Cytotoxic T cell (primary cell): ENCODE measurements around a stretch of chr1.

GRCh38 chr1:77128962-77129181, 90.4 kb downstream of the PIGK start:
- PRO-cap, 2 experiments: no peak in any of the 2 experiments

DNA sequence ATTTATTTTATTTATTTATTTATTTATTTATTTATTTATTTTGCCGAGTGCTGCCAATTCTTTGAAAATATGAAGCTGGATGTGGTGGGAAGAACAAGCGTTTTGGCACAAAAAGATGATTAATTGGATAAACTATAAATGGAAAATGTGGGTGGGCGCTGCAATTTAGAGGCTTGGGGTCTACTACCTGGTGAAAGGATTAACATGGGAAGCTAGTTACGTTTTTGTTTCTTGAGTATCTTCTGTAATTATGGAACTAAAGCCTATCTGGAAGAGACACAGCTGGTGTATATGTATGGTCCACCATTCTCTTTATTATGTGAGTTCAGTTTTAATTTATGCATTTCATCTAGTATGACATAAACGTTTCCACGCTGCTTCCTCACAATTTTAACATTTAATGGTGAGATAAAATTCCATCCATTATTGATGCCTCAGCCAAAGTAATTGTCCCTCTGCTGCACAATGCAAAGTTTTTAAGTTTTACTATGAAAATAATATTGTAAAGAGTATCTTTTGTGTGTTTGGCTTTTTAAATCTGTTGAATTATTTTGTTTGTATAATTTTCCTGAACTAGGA, 573 bp upstream of the PIGK start:
- PRO-cap, 2 experiments: no peak in any of the 2 experiments

GRCh38 chr1:77282289-77283229, 740 bp downstream of the AK5 start:
- PRO-cap, 2 experiments: peak in 2 of 2 experiments; most common minus-strand start chr1:77282342 (in 2)

DNA sequence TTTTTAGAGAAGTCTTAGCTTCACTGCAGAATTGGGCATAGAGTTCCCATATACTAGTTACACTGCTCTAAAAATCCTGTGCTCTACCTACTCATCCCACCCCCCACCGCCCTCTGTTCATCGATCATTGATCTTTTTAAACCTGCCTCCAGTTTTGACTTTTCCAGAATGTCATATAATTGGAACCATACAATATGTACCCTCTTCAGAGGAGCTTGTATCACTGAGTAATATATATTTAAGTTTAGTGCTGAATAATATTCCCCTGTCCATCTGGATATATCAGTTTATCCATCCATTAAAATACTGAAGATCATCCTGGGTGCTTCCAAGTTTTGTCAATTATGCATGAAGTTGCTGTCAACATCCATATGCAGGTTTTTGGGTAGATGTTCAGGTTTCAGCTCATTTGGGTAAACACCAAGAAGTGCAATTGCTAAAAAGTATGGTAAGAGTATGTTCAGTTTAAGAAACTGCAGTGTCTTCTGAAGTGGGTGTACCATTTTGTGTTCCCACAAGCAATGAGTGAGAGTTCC, 124.6 kb downstream of the ZZZ3 start:
- PRO-cap, 2 experiments: no peak in any of the 2 experiments

DNA sequence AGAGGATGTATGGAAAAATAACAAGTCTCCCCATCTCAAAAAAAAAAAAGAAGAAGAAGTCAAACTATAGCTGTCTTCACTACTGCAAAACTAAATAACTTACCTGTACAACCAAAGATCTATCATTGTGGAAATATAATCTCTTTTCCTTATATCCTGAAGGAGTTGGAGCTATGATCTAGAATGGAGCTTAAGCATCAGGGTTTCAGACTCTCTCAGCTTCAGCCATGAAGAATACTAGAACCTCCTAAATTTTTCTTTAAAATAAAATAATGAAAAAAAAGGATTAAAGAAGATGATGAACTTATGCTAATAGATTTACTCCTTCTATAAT, 43.1 kb downstream of the ZZZ3 start:
- PRO-cap, 2 experiments: no peak in any of the 2 experiments

DNA sequence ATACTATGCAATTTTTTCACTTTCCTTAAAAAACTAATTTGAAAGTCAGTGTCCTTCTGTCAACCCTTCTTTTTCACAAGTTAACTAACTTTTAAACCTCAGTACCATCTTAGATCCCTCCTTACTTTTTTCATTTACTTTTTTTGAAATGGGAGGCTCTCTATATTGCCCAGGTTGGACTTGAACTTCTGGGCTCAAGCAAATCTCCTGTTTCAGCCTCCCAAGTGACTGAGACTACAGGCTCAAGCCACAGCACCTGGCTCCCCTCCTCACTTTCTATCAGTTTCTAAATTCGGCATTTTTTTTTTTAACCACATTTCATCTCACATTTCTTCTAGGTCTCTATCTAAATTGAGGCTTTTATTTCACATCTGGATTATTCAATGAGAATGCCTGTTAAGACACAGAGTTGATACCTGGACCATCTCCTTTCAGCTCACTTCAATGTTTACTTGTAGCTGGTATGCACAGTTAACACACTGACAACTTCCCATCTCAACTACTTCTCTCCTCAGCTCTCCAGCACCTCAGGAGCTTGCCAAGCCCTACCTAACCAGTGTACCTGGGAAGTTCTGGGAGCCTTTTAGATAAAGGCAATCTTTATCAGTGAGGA, 3.6 kb downstream of the USP33 start:
- PRO-cap, 2 experiments: no peak in any of the 2 experiments

GRCh38 chr1:77796418-77796845, 17.0 kb downstream of the MIGA1 start:
- PRO-cap, 2 experiments: no peak in any of the 2 experiments

DNA sequence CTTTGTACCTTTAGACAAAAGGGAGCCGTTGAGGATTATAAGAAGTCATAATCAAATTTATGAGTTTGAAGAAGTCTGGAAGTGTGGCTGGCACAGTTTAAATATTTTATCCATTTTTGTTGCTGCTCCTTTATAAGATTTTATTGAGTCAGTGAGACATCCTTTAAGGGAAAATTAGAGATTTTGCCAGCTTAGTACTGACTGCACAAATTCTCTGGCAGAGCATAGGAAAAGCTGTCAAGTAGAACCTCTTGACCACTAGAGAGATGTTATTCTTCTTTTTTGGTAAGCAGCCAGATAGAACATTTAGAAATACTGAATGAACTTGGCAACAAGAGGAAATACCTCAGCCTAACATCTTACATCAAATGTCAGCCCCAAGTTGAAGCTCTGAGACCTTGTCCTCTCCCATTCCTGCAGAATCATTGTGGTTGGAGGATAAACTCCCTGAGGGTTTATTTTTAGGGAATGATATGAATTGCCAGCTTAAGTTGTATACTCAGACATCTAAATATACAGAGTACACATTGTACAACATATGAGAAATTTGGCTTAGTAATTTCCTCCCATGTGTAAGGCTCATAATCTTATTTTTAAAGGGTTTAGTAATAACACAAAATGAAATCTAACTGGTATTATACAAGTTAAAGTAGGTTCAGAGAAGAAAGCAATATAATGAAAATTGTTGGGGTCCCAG, 53.5 kb downstream of the MIGA1 start:
- PRO-cap, 2 experiments: no peak in any of the 2 experiments

- PRO-cap, 2 experiments: no peak in any of the 2 experiments
Observed at GRCh38 chr1:77877418-77877898, 11.0 kb upstream of the NEXN start.

GRCh38 chr1:77903248-77903845, 14.9 kb downstream of the NEXN start:
- PRO-cap, 2 experiments: no peak in any of the 2 experiments

GRCh38 chr1:78070525-78071041, 24.8 kb downstream of the GIPC2 start:
- PRO-cap, 2 experiments: no peak in any of the 2 experiments

- PRO-cap, 2 experiments: no peak in any of the 2 experiments
Observed at GRCh38 chr1:78109231-78109467, 63.4 kb downstream of the GIPC2 start.

DNA sequence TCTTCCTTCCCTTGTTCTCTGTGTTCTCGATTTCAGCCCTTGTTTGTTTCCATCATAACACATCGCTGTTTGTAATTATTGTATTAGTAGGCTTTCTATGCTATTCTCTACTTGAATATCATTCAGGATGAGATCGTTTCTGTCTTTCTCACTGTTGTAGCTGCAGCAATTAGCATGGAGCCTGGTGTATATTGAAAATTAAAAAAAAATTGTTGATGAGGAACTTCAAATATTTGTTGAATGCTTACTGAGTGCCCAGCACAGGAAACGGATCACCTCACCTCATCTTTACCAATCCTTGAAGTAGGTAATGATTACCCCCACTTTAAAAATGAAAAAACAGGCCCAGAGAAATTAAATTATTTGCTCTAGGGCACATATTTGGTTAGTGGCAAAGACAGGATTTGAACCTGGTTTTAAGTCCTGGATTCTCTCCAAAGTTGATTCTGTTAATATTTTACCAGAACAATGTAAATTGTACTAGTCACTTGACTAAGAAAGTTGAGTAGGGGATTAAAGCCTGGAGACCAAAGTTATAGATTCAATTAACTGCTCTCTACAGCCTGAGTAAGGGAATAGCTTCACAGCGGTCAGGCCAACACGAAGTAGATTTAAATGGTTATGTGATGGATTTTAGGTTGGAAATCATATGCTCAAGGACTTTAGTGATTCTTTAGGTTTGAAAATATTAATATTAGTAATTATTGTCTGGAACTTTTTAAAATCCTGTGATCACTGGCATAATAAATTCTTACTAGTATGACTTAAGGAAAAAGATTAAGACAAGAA, 97.9 kb downstream of the GIPC2 start:
- PRO-cap, 2 experiments: no peak in any of the 2 experiments

DNA sequence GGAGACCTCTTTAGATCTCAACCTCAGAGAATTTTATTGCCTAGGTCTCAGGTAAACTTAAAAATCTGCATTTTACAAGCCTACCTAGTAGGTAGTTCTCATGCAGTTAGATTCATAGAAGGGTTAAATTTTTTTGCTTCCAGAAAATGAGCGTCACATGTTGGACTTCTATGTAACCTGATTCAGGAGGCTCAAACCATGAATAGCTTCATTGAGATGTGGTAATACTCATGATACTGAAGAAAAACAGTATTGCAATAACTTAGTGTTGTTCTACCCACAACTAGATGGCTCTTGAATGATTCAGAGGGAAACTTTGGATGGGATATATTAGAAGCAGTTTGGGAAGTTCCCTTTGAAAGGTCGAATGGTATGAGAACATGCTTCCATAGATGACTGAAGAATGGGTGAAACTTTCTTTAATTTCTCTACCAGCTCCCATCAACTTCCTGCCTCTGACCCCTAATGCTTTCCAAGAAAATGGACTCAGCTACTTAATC, 211.8 kb upstream of the PTGFR start:
- PRO-cap, 2 experiments: no peak in any of the 2 experiments

DNA sequence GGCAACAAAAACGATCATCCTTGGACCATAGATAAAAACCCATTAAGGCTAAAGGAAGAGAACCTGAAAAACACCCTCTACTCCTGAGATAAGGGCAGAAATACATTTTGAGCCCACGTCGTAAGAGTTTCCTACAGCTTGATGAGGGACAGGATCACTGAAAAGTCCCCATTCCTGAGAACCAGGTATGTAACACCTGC, 1050.8 kb upstream of the ADGRL2 start:
- PRO-cap, 2 experiments: no peak in any of the 2 experiments

DNA sequence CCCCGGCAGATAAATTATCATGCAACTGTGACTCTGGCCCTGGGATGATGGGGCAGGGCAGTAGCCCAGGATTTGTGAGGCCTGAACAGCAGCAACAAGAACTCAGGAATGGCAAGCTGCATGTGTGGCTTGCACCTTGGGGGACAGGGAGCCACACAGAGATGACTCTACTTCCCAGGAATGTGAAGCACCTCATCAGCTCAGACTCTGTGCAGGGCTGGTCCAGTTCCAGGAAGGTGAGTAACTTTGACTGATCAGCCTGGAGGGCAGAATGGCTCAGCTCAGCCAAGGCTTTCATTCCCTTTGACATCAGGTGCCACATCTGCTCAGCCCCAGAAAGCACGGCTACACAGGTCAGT, 626.0 kb upstream of the ADGRL2 start:
- PRO-cap, 2 experiments: no peak in any of the 2 experiments

- PRO-cap, 2 experiments: no peak in any of the 2 experiments
Observed at GRCh38 chr1:81410831-81411404, 389.8 kb upstream of the ADGRL2 start.

DNA sequence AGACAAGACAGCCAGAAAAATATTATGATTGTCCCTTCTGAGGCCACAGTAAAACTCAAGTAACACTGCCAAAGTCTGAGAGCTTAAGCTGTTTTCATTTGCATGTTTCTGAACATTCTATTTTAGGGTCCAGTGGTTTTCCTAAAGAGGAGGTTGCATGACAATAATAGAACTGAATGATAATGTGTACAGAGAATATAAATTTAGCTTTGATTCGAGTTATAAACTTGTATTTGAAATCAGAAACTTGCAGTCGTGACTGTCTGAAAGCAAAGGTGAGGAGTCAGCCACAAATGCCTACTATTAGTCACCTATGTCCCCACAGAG, 363.1 kb upstream of the ADGRL2 start:
- PRO-cap, 2 experiments: no peak in any of the 2 experiments

DNA sequence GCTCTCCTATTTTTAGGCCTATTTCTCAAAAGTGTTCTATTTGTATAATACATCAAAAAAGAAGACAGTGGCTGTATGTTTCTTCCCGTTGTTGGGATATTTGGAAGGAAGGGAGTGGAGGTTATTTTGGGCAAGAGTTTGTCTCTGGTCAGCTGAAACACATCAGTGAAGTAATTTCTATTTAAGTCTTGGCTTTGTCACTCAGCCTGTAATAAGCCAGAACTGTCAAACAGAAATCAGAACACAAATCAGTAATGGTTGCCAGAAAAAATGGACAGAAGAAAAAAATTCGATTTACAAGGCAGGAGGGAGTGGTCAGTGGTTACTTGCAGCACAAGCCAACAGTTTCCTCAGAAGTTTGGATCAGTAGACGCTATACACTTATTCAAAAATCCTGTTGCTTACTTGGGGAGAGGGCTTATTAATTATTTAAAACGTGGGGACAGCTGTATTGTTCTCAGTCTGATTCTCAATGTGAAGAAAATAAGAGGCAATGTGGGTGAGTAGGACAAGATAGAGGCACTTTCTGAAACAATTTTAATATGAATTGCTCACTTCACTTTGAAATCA, 307.2 kb upstream of the ADGRL2 start:
- PRO-cap, 2 experiments: no peak in any of the 2 experiments

- PRO-cap, 2 experiments: no peak in any of the 2 experiments
Observed at GRCh38 chr1:81808595-81809466, 8.1 kb downstream of the ADGRL2 start.